AG04450 (cell line): ENCODE data around the gene KALRN.

- CAGE, long polyA plus RNA: no peak
- RRBS: 2% methylated on average over 54 of the region's 93 CpGs
Measured at GRCh38 chr3:123449526-123450597, 972 bp upstream of the ADCY5 start.

DNA sequence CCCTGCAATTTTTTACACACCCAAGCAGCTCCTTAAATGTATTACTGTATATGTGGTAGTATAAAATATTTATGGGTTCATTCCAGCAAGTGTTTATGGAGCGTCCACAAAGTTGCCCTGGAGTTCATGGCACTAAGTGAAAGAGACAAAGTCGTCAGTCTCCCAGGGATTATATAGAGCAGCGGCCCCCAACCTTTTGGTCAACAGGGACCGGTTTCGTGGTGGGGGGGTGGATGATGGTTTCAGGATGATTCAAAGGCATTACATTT, 1.1 kb upstream of the HACD2 start:
- CAGE, long polyA plus RNA: no peak
- RRBS: no CpG with 5 or more reads among the region's 5 CpGs

DNA sequence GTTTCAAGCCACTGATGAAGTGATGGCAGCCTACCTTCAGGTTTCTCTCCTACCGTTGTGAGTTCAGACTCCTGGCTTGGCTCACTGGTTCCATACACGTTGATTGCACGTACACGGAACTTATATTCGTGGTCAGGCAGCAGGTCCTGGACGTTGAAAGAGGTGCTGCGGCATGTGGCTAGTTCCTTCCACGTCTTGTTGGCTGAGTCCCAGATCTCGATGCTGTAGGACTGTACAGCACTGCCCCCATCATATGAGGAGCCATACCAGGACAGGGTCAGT, 72.2 kb upstream of the HACD2 start:
- CAGE, long polyA plus RNA: no peak
- RRBS: no CpG with 5 or more reads among the region's 9 CpGs

GRCh38 chr3:123658712-123659571, 74.1 kb upstream of the HACD2 start:
- CAGE, long polyA plus RNA: no peak
- RRBS: no CpG with 5 or more reads among the region's 5 CpGs

DNA sequence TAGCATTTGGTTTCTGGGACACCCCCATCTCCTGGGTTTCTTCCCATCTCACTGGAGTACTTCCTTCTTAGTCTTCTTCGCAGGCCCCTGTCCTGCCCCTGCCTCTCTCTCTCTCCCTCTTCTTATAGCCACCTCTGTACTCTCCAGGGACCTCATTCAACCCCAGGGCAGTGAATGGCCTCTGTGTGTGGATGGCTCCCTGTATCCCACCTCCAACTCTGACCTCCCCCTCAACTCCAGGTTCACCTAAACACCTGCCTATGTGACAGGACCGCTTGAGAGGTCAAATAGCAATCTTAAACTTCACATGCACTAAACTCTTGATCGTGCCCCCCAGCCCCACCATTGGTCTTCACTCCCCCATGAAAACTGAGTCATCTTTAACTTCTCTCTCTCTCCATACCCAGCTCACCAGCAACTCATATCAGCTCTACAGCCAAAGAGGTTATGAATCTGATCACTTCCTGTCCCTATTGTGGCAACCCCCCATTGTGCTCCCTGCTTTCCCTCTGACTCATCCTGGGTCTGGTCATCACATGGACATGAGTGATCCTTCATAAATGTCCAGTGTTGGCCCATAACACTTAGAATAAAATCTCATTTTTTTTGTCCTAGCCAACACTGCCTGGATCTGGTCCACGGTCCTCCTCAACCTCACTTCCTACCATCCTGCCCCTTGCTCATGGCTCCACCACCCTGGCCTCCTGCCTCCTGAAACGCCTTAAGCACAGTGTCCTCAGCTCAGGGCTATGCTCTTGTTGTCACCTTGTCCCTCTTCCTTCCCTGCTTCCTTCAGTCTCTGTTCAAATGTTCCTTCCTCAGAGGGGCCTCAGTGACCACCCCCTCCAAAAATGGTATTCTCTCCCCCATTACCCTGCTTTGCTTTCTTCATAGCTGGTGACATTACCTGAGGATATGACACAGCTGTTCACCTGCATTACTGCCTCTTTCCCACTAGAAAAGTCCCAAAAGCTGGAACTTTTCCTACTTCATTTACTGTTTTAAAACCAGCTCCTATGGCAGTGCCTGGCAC, 103.5 kb upstream of the HACD2 start:
- CAGE, long polyA plus RNA: no peak
- RRBS: no CpG with 5 or more reads among the region's 5 CpGs

- CAGE, long polyA plus RNA: no peak
- RRBS: no CpG with 5 or more reads among the region's 7 CpGs
Measured at GRCh38 chr3:123696827-123697266, 112.0 kb upstream of the HACD2 start.

- CAGE, long polyA plus RNA: no peak
- RRBS: no CpG with 5 or more reads among the region's 3 CpGs
Measured at GRCh38 chr3:123739448-123740145, 144.5 kb downstream of the MYLK start.

DNA sequence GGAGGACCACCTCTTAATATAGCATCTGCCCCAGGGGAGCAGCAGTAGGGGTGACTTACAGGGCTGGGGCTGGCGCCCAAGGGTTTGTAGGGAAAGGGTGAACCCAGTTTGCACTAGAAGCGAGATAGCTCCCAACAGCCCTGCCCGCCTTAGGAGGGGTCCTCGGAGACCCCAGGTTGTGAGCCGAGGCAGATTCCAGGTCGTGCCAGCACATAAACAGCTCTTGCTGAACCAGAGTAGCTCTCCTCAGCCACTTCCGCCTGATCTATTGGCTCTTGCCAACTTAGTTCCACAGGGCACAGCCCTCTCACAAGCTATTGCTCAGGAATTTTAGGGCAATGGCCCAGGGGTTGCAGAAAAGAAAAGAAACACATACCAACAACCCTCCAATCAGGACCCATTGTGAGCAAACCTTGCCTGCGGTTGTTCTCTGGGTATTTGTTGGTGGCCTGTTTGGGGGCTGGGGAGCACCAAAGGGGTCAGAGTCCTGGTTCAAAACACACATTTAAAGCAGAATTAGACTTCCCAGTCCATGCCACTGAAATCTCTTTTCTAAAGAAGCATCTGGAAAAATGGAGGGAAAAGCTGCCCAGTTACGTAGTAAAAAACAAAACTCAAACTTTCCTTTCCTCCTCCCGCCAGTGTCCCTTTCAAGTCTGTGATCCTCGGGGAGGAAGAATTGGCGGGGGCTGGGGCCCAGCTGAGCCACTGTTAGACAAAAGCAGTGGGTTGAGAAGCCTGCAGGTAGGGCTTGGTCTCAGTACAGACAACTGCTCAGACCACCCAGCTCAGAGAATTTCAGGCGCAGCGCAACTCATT, 117.4 kb downstream of the MYLK start:
- CAGE, long polyA plus RNA: no peak
- RRBS: no CpG with 5 or more reads among the region's 14 CpGs

- CAGE, long polyA plus RNA: no peak
- RRBS: no CpG with 5 or more reads among the region's 1 CpG
Measured at GRCh38 chr3:123792635-123792834, 91.6 kb downstream of the MYLK start.

- CAGE, long polyA plus RNA: start-site peak on the plus strand at chr3:124033322-124033372, 43 and 18 reads in 2 replicates
- RRBS: 3% methylated on average over 26 of the region's 76 CpGs
Measured at GRCh38 chr3:124032615-124033483, at the start of gene KALRN. Gene KALRN, plus strand, starts transcription at chr3:124033369.

GRCh38 chr3:124034865-124035384, 1.8 kb downstream of the KALRN start:
- CAGE, long polyA plus RNA: no peak
- RRBS: no CpG with 5 or more reads among the region's 2 CpGs

- CAGE, long polyA plus RNA: no peak
- RRBS: no CpG with 5 or more reads among the region's 3 CpGs
Measured at GRCh38 chr3:124602998-124603424, 127.2 kb upstream of the UMPS start.

- CAGE, long polyA plus RNA: no peak
- RRBS: no CpG with 5 or more reads among the region's 16 CpGs
Measured at GRCh38 chr3:124784683-124785368, 54.6 kb downstream of the UMPS start.

GRCh38 chr3:124821194-124821803, 65.9 kb downstream of the ITGB5 start:
- CAGE, long polyA plus RNA: no peak
- RRBS: no CpG with 5 or more reads among the region's 10 CpGs

GRCh38 chr3:124858806-124859711, 28.1 kb downstream of the ITGB5 start:
- CAGE, long polyA plus RNA: no peak
- RRBS: no CpG with 5 or more reads among the region's 18 CpGs

- CAGE, long polyA plus RNA: no peak
- RRBS: no CpG with 5 or more reads among the region's 8 CpGs
Measured at GRCh38 chr3:124951699-124952271, 17.2 kb upstream of the MUC13 start.

- CAGE, long polyA plus RNA: no peak
- RRBS: no CpG with 5 or more reads among the region's 5 CpGs
Measured at GRCh38 chr3:124985301-124985790, 50.8 kb upstream of the MUC13 start.

DNA sequence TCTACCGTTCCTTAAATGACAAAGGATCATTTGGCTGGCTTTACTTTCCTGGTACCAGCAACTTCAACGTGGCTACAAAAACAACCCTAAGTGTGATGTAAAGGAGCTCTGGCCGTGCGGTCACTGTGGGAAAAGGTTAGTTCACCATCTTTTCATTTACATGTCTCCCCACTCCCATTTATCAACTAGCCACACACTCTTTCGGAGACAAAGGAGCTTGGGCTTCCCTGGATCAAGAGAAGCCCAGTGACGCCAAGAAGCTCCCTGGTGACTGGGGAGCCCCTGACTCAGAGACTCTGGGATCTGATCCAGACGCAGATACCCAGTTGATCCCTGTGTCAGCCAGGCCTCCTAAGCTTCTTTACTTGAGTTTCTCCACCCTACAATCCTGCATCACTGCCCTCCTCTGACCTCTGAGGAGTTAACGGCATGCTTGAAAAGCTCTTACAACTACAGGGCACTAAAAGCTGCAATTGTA, 43.9 kb downstream of the HEG1 start:
- CAGE, long polyA plus RNA: no peak
- RRBS: no CpG with 5 or more reads among the region's 8 CpGs

DNA sequence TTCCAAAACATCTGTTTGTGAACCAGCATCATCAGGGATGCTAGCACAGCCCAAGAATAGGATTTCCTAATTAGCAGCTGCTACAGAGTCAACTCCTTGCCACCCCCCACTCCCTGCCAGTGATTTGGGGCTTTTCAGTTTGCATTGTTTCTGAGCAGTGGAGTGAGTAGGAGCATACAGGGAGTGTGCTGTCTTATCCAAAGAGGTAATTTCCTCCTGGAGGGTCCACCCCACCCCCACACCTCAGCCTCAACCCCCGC, 16.6 kb downstream of the HEG1 start:
- CAGE, long polyA plus RNA: no peak
- RRBS: no CpG with 5 or more reads among the region's 1 CpG

- CAGE, long polyA plus RNA: no peak
- RRBS: no CpG with 5 or more reads among the region's 17 CpGs
Measured at GRCh38 chr3:125052144-125053175, 3.3 kb downstream of the HEG1 start.